Mesenchymal stem cell of adipose (primary cell): ENCODE data around the genes SIT1 and HRCT1.

DNA sequence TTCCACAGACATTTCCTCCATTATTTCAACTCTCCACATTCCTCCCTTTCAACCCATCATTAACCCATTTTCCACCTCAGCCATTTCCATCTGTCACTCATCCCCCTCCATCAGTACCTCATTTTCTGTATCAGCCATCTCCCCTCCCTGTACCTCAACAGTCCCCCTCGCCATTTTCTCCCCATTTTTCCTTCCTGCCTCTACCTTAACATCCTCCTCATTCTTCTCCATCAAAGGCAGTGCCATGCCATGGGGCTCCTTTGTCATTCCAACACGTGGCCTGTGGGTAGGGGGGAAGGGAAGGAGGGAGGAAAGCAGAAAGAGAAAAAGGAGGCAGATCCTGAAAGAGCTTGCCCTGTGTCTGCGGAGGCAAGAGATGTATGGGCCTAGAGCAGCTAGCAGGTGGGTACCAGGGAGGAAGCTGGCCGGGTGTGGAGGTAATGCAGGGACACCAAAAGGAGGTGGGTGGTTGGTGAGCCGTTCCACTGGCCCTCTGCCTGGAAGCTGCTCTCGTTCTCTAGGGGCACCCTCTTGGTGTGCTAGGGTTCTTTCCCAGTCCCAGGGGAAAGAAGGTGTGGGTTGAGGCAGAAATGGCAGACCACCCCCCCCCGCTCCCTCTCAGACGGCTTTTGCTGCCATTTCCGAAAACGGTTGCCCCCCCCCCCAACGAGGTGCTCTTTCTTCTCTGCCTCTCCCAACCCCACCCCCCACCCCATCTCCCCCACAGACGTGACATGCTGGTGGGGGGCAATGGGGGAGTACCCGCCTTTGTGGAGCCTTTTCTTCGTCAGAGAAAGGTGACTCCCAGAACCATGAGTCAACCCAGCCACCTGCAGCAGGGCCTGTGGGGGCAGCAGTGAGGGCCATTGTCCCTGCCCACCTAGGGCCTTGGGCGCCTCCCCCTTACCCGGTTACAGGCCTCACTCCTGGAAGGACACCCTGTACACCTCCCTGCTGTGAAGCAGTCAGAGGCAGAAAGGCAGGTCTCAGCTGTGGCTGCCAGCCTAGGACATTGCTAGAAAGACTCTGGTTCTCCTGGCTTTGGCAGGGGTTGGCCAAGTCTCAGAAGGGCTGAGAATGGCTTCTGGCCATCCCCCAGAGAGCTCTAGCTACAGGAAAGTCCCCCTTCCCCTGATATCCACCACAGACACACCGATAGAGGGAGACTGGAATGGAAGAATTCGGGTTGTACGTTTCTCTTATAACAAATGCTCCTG, 1.9 kb downstream of the DNAJB5 start:
- CAGE, long polyA plus RNA: no peak

- CAGE, long polyA plus RNA: no peak
Measured at GRCh38 chr9:34996669-34997336, 7.3 kb downstream of the DNAJB5 start.

- CAGE, long polyA plus RNA: no peak
Measured at GRCh38 chr9:35164694-35165284, 3.0 kb downstream of the UNC13B start.

- CAGE, long polyA plus RNA: no peak
Measured at GRCh38 chr9:35237263-35237954, 75.6 kb downstream of the UNC13B start.

DNA sequence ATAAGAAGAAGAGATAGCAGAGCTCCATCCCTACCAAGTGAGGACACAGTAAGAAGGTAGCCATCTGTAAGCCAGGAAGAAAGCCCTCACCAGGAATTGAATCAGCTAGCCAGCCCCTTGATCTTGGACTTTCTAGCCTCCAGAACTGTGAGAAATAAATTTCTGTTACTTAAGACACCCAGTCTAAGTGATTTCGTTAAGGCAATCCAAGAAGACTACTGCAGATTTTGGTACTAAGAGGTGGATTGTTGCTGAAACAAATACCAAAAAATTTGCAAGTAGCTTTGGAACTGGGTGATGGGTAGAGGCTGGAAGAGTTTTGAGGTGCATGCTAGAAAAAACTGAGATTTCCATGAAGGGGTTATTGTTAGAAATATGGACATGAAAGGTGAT, 102.0 kb downstream of the UNC13B start:
- CAGE, long polyA plus RNA: no peak

- CAGE, long polyA plus RNA: no peak
Measured at GRCh38 chr9:35398680-35399350, 91.1 kb upstream of the RUSC2 start.

- CAGE, long polyA plus RNA: no peak
Measured at GRCh38 chr9:35598926-35599481, 6.1 kb upstream of the TESK1 start.

GRCh38 chr9:35649471-35649830, 1.3 kb downstream of the SIT1 start:
- CAGE, long polyA plus RNA: no peak

- CAGE, long polyA plus RNA: no peak
Measured at GRCh38 chr9:35650467-35651450, at the start of gene SIT1. Gene SIT1 (minus strand): TSS chr9:35650931.

DNA sequence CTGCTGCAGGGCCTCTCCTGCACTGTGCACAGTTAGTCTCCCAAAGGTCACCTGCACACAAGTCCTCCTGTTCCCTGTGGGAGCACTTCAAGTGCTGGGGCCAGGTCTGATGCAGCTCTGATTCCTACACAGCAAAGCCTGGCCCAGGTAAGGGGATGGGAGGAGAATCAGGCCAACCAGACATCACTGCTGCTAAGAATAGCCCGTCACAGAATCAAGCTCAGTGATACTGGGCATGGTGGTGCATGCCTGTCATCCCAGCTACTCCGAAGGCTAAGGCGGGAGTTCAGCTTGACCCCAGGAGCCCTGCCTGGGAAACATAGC, 3.5 kb downstream of the TPM2 start:
- CAGE, long polyA plus RNA: no peak

DNA sequence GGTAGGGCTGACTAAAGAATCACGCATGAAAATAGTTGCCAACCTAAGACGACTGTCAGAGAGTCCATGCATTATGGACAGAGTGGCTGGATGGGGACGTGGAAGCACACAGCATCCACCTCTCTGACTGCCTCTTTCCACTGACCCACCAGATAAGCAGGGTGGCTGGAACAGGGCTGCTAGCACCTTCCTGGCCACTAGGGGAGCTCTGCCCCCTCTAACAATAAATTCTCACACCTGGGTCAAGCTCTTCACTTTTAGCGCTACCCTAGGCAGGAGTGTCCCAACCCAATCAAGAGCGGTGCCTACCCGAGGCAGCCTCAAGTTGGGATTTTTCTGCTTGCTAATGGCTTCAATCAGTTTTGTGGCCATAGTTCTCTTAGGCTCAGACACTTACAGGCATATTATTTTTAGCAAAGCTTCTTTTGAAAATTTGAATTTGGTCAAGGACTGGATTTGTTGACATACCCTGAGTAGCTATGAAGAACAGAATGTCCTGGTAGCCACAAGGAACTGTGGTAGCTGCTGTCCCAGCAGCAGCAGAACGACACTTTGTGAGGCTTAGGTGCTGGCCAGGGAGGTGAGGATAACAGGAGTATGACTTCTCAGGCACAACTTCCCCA, 6.9 kb upstream of the TPM2 start:
- CAGE, long polyA plus RNA: no peak

- CAGE, long polyA plus RNA: no peak
Measured at GRCh38 chr9:35846165-35846833, 17.3 kb downstream of the TMEM8B start.

- CAGE, long polyA plus RNA: no peak
Measured at GRCh38 chr9:35856891-35857560, 13.2 kb downstream of the OR13J1 start.

- CAGE, long polyA plus RNA: no peak
Measured at GRCh38 chr9:35905716-35906337, at the start of gene HRCT1. Gene HRCT1 (plus strand): TSS chr9:35906202.

- CAGE, long polyA plus RNA: no peak
Measured at GRCh38 chr9:35907552-35908462, 1.5 kb upstream of the SPAAR start.

- CAGE, long polyA plus RNA: no peak
Measured at GRCh38 chr9:36037658-36038083, 958 bp downstream of the RECK start.

GRCh38 chr9:36487713-36488560, 84.8 kb upstream of the MELK start:
- CAGE, long polyA plus RNA: no peak

DNA sequence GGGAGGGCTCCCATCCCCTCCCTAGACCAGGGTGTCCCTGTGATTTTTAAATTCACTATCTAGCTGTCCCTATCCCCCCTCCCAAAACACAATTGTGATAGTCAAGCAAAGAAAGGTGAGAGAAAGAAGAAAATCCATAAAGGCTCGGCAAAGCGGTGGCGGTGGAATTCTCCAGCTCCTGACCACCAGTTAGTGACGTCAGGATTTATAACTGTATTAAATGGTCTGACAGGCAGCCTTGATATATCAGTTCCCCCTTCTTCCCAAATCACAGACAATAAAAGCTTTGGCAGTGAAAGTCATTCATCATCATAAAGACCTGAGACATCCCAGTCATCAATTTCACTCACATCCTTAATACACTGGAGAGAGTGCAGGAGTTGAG, 132.1 kb downstream of the PAX5 start:
- CAGE, long polyA plus RNA: no peak

DNA sequence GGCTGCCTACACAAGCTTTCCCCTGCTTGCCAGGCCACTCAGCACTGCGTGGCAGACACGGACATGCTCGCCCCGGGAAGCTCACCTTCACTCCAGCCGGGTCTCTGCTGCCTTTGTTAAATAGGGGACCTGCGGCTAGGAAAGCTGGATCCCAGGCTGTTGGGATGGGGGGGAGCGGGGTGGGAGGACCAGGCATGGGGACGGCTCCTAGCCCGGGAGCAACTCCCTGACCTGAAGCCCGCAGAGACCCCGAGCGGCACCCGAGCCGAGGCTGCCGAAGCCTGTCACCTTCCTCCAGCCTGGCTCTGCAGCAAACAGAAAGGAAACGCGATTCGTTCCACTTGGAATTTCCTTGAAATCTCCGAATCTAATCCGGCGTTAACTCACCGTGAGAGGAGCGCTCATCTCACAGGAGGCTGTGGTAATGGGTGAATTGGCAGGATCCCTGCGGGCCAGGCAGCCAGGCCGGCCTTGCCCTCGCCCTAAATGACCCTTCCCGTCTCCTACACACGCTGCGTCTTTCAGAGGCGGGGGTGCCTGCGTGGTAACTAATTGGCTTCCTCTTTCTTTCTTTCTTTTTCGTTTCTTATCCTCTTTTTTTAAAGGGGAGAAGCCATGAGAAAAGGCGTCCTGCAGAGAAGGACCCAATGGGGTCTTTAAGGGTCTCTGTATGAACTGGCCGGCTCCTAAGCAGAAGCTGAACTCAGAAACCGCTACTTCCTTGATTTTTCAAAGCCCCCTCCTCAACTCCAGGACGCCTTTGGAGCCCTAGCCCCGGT, 8.6 kb downstream of the PAX5 start:
- CAGE, long polyA plus RNA: no peak

- CAGE, long polyA plus RNA: no peak
Measured at GRCh38 chr9:37042570-37042769, 8.4 kb upstream of the PAX5 start.